ENCODE measurements around a stretch of chr1.

GRCh38 chr1:17531338-17532544 is 7.8 kb upstream of the ARHGEF10L start:
- PRO-cap: no peak
- RRBS, 2 experiments: no CpG with 5 or more reads among the region's 12 CpGs

DNA sequence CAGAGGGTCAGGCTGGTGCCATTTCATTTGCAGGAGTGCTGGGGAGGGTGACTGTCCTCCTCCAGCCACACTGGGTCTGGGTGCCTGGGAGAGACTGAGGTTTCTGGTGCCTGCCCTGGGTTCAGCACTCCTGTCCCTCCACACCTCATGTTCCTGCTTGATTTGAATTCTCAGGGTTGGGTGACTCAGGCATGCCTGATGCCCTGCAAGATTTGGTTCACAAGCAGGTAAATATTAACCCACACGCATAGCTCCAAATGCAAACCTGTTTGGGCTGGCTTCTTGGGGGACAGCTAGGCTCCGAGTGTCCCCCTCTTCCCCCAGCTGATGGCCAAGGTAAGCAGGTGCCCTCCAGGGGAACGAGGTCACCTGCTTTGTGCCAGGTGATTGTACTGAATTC is 20.3 kb downstream of the ARHGEF10L start:
- PRO-cap: no peak
- RRBS, 2 experiments: no CpG with 5 or more reads among the region's 3 CpGs

DNA sequence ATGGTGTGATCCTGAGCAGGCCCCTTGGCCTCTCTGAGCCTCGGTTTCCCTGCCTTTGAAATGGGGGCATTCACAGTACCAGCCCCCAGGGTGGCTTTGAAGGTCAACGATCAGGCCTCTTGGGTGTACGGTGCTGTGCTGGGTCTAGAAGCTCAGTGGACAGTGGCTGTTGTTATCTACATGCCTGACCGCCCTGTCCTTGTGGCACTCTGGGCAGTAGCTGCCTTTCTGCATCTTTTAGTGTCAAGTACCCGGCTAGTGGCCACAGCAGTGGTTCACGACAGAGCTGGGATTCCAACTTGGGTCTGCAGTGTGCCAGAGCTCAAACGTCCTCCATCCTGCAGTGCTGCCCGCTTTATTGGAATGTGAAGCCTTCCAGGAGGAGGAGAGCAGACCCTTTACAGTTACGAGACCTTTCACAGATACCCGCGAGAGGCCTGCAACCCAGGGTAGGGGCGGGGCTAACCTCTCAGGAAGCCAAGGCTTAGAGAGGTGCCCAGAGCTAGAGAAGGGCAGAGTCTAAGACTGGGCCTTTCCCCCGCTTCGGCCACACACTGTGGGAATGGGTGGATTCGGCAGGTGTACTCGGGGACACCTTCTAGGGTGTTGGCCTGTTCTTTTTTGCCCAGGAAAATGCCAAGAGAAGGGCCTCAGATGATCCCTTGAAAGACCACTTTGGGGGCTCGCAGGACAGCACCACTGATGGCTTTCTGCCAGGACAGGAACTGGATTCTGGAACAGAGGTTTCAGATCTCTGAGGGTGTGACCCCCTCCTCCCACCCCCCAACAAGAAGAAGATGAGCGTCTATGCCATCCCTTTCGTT is 74.5 kb downstream of the ARHGEF10L start:
- PRO-cap: no peak
- RRBS, 2 experiments: no CpG with 5 or more reads among the region's 19 CpGs

DNA sequence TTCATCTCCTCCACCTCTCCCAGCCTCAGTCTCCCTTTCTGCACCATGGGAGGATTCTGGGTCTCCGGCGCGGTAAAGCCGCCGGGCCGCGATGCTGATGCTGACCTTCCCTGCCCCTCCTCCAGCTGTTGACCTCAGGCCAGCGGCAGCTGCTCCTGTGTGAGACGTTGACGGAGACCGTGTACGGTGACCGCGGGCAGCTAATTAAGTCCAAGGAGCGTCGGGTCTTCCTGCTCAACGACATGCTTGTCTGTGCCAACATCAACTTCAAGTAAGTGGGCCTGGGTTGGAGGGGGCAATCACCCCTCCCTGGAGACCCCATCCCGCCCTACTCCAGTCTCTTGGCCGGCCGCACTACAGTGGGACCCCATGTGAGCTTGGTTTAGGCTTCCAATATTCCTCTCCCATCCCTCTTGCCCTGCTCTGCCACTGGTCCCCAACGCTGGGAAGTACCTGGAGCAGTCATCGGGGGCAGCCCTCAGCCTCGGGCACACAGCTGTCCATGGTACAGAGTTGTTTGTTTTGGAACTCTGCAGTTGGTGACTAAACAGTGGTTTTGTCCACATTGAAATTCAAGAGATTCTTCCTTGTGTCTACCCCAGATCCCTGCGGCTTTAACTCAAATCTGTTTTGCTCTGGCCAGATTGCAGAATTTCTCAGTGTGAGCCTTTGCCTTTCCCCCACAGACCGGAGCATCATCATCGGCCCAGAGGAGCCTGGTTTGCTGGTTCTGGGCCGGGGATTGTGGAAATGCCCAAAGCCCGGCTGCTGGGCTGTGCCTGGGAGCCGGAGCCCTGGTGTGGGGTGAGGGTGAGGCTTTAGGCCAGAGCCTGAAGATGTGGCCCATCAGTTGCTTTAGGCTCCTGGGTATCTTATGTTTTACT is 92.9 kb downstream of the ARHGEF10L start:
- PRO-cap: no peak
- RRBS, 2 experiments: 11 to 34% methylated on average over 2 to 3 of the region's 29 CpGs

DNA sequence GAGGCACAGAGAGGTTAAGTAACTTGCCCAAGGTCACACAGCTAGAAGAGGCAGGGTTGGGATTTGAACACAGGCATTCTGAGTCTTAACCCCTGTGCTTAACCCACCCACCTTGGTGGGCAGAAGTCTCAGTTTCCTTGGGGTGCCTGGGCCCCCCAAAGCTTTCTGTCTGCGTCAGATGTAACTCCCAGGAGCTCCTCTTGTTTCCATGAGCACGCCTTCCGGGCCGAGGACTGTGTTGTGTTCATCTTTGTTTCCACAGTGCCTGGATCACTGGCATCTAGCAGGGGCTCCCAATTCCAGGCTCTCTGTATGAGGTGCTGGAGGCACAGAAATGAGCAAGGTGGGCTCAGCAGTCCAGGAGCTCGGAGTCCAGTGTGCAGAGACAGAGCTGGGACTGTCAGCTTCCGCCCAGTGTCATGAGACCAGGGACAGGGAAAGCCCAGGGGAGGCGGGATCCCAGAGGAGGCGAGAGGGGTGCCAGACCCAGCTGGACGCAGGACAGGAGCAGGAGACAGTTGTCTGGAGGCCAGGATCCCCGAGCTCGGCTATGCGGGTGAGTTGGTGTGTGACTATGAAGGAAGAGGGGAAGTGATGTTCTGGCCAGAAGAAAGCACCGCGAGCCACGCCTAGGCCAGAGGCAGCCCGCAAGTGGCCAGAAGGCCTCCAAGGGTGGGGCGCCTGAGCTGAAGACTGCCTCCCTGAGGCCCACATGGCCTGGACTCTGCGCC is 85.5 kb upstream of the ACTL8 start:
- PRO-cap: no peak
- RRBS, 2 experiments: no CpG with 5 or more reads among the region's 18 CpGs

GRCh38 chr1:17682408-17682729 is 72.8 kb upstream of the ACTL8 start:
- PRO-cap: no peak
- RRBS, 2 experiments: no CpG with 5 or more reads among the region's 4 CpGs

- PRO-cap: no peak
- RRBS, 2 experiments: no CpG with 5 or more reads among the region's 3 CpGs
Measured at GRCh38 chr1:17790260-17790812, 35.2 kb downstream of the ACTL8 start.

- PRO-cap: no peak
- RRBS, 2 experiments: no CpG with 5 or more reads among the region's 1 CpG
Measured at GRCh38 chr1:17860857-17861223, 105.7 kb downstream of the ACTL8 start.

GRCh38 chr1:18107162-18107451 is 491 bp upstream of the IGSF21 start:
- PRO-cap: no peak
- RRBS, 2 experiments: no CpG with 5 or more reads among the region's 7 CpGs

- PRO-cap: no peak
- RRBS, 2 experiments: no CpG with 5 or more reads among the region's 13 CpGs
Measured at GRCh38 chr1:18160285-18161007, 52.8 kb downstream of the IGSF21 start.

GRCh38 chr1:18705270-18705501 is 74.5 kb downstream of the PAX7 start:
- PRO-cap: no peak
- RRBS, 2 experiments: no CpG with 5 or more reads among the region's 2 CpGs

DNA sequence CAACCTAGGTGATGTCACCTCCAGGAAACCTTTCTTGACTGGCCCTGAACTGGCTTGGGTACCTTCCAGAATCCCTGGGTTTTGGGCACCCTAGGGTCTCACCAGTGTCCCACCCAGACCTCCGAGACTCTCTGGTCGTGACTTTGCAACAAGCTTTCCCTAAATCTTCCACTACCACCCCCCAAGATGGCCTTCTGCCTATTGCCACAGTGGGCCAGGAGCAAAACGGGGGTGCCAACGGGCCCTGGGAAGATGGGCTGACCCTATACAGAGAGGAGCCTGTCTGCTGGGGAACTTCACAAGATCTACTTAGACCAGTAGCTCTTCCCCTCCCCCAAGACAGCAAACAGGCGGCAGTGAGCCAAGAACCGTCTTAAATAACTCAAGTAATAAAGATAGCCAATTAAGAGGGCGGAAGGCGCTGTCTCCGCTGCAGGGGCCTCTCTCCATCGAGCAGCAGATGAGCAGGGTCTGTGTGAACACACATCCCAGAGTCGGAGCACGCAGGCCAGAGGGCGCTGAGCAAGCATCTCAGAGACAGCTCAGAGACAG is 11.3 kb downstream of the IFFO2 start:
- PRO-cap: no peak
- RRBS, 2 experiments: no CpG with 5 or more reads among the region's 13 CpGs

- PRO-cap: no peak
- RRBS, 2 experiments: no CpG with 5 or more reads among the region's 10 CpGs
Measured at GRCh38 chr1:18946930-18947439, 9.5 kb downstream of the IFFO2 start.

DNA sequence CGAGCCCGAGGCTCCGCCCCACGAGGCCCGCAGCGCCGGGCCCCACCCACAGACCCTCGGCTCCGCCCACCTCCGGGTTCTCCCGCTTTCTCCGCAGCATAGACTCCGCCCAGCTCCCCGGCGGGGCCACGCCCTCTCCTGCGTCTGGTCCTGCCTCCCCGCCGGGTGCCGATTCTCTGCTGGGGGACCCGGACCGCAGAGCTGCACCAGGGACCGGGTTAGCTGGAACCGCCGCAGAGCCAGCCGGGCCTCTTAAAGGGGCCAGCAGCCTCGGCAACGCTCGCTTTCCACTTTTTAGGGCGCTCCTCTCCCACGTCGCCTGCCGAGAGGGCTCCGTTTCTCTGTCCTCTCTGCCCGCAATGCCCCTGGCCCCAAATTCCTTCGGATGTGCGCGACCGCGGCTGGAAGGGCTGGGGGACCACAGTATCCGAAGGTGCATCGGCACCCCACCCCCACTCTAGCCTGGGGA is 325 bp upstream of the IFFO2 start:
- PRO-cap: bidirectional peak, plus-strand start at position 198 of the sequence, minus-strand start outside the sequence
- RRBS, 2 experiments: 2 to 4% methylated on average over 9 to 13 of the region's 42 CpGs

DNA sequence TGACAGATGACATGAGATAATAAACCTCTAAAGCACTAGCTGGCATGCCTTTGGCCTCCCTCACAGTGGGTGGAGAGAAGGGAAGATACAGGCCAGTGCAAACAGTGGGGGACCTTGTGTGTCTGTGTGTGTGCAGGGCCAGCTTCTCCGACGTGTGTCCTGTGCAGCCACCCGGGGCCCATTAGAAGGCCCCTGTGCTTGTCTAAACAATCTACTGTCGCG is 32.4 kb upstream of the IFFO2 start:
- PRO-cap: no peak
- RRBS, 2 experiments: no CpG with 5 or more reads among the region's 5 CpGs

DNA sequence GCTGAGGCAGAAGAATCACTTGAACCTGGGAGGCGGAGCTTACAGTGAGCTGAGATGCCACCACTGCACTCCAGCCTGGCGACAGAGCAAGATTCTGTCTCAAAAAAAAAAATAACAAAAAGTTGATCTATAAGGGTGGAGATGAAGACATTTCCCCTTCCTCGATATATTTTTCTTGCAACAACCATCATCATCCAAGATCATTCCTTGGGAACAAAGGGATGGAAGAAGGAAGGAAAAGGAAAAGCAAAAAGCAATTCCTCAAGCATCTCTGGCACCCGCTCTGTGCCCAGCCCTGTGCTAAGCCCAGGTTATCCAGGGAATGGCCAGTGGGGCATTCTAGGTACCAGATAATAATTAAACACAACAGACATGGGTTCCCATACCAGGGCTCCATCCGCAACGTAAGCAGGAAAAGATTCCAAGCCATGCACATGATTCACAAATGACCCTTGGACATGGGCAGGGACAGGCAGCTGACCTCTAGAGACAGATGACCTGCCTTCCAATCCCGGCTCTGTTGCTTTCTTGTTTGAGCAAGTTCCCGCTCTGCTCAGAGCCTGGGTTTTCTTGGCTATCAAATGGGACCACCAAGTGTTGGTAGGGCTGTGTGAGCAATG is 57.1 kb upstream of the IFFO2 start:
- PRO-cap: no peak
- RRBS, 2 experiments: no CpG with 5 or more reads among the region's 8 CpGs

GRCh38 chr1:19069946-19070549 is 113.6 kb upstream of the IFFO2 start:
- PRO-cap: no peak
- RRBS, 2 experiments: no CpG with 5 or more reads among the region's 15 CpGs

DNA sequence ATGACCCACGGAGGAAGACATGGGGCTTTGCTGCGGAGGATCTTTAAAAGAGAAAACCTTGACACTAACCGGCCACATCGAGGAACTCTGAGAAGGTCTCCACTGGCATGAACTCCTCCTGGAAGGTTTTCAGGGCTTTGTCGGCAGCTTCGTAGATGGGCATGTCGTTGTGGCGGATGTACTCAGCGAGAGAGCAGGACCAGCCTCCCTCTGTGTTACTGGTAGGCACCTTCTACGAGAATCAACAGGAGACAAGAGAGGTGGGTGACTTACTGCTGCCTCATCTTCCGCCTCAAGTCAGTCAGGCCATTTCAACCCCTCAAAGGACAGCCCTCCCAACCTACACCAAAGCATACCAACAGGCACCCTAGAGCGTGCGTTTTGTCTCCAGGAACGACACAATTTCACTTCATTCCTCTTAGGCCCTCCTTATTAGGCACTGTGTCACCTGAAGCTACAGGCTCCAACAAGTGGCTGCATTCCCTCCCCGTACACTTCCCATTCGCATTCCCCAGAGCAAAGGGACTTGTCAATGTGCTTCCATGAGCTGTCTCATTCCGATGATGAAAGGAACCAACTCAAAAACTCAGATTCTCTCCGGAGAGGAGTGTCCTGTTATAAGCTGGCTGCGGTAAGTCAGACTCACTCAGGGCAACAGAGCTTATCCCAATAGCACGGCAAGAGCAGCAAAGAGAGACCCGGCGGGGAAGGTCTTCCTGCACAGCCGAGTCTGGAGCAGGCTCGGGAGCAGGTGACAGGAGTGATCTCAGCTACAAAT is 120.4 kb upstream of the IFFO2 start:
- PRO-cap: no peak
- RRBS, 2 experiments: 93% methylated on average over 4 of the region's 24 CpGs; no CpG with 5 or more reads in 1 of the 2 experiments

GRCh38 chr1:19082817-19083655 is 126.6 kb upstream of the IFFO2 start:
- PRO-cap: no peak
- RRBS, 2 experiments: no CpG with 5 or more reads among the region's 11 CpGs

GRCh38 chr1:19119945-19120577 is 90.0 kb downstream of the UBR4 start:
- PRO-cap: no peak
- RRBS, 2 experiments: no CpG with 5 or more reads among the region's 11 CpGs

All from astrocyte (in vitro differentiated cells and primary cell).